NCI-H460 (cell line): ENCODE measurements around the gene MFSD9.

DNA sequence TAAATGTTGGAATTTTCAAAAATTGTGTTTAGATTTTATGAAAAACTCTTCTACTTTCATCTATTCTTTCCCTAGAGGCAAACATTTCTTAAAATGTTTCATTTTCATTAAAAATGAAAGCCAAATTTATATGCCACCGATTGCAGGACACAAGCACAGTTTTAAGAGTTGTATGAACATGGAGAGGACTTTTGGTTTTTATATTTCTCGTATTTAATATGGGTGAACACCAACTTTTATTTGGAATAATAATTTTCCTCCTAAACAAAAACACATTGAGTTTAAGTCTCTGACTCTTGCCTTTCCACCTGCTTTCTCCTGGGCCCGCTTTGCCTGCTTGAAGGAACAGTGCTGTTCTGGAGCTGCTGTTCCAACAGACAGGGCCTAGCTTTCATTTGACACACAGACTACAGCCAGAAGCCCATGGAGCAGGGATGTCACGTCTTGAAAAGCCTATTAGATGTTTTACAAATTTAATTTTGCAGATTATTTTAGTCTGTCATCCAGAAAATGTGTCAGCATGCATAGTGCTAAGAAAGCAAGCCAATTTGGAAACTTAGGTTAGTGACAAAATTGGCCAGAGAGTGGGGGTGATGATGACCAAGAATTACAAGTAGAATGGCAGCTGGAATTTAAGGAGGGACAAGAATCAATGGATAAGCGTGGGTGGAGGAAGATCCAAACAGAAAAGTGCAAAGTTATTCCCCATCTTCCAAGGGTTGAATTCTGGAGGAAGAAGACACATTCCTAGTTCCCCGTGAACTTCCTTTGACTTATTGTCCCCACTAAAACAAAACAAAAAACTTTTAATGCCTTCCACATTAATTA, 7.9 kb upstream of the IL1RL2 start:
RAMPAGE:
- cytosol, long total RNA = no peak
- long total RNA = no peak
- nucleus, long total RNA = no peak

DNA sequence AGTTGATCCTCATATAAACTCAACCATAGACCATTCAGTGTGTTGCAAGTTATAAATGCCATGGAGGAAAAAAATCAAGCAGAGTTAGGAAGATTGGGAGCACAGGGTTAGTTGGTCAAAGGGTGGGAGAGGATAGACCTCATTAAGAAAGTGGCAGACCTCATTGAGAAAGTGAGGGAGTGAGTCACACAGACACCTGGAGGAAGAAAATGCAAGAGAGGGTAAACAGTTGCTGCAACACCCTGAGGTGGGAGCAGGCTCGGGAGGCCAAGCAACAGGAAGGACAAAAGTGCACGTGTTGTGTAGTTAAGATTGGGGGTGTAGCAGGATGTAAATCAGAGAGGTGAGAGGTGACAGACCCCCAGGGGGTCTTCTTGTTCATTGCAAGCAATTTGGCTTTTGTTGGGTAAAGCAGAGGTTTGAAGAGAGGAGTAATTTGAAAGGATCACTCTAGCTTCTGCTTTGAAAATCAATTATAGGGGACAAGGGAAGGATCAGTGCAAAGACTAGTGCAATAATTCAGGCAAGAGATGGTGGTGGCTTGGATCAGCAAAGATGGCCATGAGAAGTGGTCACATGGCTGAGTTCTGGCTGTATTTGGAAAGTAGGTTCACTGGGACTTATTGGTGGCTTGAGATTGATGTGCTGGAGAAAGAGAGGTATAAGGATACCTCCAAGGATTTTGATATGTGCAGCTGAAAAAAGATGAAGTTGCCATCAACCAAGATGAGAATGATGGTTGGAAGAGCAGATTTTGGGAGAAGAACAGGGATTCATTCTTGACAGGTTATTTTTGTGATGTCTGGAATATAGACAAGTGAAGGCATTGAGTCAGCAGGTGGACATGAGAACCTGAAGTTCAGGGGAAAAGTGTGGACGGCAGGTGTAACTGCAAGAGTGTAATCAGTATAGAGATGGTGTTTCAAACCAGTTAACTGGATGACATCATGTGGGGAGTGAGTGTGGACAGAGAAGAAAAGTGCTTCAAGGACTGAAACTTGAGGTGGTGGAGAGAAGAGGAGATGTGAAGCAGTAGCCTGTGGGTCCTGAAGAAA, 6.7 kb downstream of the IL1RL1 start:
RAMPAGE:
- cytosol, long total RNA = no peak
- long total RNA = no peak
- nucleus, long total RNA = no peak

DNA sequence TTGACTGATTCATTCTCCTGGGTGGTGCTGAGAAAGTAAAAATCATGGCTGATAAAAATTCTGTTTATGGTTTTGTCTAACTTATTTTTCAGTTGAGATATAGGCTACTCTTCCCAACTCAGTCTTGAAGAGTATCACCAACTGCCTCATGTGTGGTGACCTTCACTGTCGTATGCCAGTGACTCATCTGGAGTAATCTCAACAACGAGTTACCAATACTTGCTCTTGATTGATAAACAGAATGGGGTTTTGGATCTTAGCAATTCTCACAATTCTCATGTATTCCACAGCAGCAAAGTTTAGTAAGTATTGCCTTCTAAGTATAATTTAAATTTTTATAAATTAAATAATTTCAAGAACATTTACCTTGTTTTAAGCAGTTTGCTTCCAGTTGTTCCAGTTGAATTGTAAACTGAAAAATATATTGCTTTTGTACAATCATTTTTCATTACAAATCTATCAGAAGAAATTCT, 17.5 kb upstream of the IL18R1 start:
RAMPAGE:
- cytosol, long total RNA = no peak
- long total RNA = no peak
- nucleus, long total RNA = no peak

DNA sequence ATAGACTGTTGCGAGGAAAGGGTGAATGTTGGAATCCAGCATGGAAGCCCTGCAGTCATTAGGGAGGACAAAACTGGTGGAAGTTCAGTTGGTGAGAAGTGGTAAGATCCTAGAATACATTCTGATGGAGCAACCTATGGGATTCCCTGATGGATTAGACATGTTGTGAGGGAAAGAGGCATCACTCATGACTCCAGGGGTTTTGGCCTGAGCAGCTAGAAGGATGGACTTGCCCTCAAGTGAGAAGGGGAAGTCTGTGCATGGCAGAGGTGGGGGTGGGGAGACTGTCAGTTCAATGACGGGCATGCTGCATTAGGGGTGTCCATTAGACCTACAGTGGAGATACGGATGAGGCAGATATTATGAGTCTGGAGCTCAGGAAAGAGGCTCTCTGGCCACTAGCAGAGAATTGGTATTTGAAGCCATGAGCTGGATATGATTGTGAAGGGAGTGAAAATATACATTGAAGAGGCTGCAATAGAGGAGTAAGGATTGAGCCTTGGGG, 51.2 kb downstream of the MFSD9 start:
RAMPAGE:
- cytosol, long total RNA = no peak
- long total RNA = no peak
- nucleus, long total RNA = no peak

DNA sequence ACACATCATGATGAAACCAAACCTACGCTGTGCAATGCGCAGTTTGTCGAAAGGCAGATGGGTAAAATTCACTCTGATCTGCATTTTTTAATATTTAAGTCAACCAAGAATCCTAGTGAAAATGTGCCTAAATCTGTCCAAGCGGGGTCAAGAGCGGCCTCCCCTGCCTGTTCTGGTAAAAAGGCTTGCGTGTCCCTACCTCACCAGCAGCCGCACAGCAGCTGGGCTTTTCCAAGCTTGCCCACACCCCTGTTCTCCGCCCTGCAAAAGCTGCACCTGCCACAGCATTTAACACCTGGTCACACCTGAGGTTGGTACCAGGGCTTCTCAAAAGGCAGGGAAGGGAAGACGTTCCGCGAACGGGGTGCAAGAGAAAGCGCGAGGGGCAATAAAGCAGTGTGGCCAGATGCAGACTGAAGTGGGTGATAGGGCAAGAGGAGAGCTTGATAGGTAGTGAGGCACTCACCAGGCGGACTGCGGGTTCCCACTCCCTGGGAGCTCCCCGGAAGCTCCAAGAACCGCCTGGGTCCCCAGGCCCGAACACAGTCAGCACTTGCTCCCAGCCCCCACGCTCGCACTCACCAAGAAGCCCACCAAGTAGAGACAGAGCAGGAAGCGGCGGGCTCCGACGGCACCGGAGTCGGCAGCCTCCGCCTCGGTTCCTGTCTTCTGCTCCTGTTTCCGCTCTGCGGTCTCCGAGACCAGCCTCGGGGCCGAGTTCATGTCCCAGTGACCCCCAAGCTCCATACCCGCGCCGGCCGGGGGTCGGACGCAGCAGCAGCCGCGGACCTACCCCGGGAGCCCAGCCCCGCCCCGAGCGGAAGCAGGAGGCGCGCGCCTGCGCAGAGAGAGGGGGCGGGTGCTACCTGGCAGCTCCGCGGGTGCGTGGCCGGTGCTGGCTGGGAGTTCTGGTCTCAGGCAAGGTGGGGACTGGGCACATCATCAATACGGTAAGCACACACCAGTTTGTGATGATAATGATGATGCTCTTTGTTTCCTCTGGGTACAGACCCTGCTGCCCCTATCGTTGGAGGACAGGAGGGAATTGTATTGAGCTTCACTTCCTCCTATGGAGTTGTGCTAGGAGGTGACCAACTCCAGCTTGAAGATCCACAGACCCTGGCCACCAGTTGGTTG, at the start of gene MFSD9:
TSS of gene MFSD9 (minus strand) at position 825 of the 1,137 bp plus-strand sequence.
RAMPAGE:
- cytosol, long total RNA = start-site peak on the minus strand centred at position 815 of the sequence, 23 bp wide, 34 and 53 reads in 2 replicates
- long total RNA = start-site peak on the minus strand centred at position 808 of the sequence, 26 bp wide, 34 and 79 reads in 2 replicates
- nucleus, long total RNA = start-site peak on the plus strand centred at position 856 of the sequence, 27 bp wide, 245 and 60 reads in 2 replicates

DNA sequence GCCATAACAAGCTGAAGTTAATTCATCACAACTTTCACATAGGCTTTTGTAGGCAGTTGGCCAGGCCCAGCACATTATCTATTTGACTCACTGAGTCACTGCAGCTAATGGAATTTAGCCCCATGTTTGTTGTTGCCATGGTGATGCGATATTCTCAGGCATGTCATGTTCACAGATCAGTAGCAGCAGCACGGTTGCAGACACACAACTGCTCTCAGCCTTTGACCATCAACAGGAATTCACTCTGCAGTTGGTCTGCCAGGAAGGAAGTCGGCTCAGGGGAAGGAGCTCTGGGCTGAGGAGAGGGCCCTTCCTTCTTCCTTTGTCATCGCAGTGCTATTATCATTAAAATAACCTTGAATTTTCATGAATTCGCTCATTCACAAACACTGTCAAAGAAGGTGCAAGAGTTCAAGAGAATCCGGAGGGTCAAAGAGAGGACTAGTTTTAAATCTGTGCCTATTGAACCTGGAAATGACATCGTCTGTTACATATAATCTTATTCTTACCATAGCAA, 639.9 kb downstream of the TMEM182 start:
RAMPAGE:
- cytosol, long total RNA = no peak
- long total RNA = no peak
- nucleus, long total RNA = no peak

DNA sequence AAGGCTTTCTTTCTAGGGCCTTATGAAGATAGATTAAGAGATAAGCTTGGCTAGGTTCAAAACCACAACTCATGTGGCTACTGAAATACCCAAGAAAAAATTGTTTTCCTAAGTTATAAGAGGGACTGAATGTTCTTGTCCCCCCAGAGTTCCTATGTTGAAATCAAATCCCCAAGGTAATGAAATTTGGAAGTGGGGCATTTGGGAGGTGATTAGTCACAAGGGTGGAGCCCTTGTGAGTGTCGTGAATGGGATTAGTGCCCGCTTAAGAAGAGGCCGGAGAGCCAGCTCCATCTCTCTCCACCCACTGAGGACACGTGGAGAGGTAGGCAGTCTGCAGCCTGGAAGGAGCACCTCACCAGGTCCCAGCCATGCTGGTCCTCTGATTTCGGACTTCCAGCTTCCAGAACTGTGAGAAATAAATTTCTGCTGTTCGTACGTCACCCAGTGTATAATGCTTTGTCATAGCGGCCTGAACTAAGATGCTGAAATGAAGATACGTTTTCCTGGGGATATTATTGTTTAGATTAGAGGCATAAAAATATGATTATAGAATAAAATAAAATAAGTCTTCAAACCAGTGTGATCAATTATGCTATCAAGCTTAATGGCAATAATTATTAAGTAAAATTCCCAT, 44.1 kb downstream of the POU3F3 start:
RAMPAGE:
- cytosol, long total RNA = no peak
- long total RNA = no peak
- nucleus, long total RNA = no peak

DNA sequence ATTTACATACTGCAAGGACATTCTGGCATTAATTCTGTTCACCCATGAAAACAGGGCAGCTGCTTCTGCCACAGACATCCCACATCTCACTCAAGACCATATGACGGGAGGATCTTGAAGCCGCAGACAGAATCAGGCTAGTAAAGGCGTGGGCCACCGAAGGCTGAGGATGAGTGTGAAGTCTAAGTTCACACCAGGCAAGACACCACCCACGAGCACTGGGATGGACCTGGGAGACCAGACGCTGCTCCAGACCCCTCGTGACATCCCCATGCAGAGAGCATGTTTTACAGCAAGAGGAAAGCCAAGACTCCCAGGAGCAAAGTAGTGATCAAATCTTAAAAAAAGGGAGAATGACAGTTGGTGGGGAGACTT, 3.1 kb downstream of the FHL2 start:
RAMPAGE:
- cytosol, long total RNA = no peak
- long total RNA = no peak
- nucleus, long total RNA = no peak

GRCh38 chr2:105426950-105427919, 28.4 kb upstream of the FHL2 start:
RAMPAGE:
- cytosol, long total RNA = no peak
- long total RNA = no peak
- nucleus, long total RNA = no peak

DNA sequence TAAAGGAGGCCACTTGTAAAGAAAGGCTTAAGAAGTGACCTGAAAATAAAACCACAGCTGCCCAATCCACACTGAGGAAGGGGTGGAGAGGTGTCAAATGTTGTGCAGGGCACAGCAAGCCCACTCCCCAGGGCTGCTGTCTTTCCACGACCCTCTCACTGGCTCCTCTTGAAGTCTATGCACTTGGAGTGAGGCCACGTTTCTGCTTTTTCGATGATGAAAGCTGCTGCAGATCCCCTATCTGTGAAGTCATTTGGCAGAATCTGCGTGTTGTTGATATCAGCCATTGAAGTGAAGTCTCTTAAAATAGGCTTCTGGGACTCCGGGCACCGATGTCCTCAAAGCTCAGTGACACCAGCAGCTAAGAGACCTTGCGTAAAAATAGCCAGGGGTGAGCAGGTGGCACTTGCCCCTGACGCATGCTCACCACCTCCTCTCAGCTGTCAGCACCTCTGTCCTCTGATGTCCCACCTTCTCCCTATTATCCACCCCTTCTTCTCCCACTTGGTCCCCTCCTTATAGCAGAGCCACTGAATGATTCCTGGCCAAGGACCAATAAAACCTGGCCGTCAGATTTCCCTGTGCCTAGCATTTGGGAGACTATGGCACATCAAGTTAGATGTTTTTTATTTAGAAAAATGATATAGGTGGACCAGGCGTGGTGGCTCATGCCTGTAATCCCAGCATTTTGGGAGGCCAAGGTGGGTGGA, 89.5 kb upstream of the FHL2 start:
RAMPAGE:
- cytosol, long total RNA = no peak
- long total RNA = no peak
- nucleus, long total RNA = no peak

GRCh38 chr2:105515320-105515720, 116.5 kb upstream of the FHL2 start:
RAMPAGE:
- cytosol, long total RNA = no peak
- long total RNA = no peak
- nucleus, long total RNA = no peak

DNA sequence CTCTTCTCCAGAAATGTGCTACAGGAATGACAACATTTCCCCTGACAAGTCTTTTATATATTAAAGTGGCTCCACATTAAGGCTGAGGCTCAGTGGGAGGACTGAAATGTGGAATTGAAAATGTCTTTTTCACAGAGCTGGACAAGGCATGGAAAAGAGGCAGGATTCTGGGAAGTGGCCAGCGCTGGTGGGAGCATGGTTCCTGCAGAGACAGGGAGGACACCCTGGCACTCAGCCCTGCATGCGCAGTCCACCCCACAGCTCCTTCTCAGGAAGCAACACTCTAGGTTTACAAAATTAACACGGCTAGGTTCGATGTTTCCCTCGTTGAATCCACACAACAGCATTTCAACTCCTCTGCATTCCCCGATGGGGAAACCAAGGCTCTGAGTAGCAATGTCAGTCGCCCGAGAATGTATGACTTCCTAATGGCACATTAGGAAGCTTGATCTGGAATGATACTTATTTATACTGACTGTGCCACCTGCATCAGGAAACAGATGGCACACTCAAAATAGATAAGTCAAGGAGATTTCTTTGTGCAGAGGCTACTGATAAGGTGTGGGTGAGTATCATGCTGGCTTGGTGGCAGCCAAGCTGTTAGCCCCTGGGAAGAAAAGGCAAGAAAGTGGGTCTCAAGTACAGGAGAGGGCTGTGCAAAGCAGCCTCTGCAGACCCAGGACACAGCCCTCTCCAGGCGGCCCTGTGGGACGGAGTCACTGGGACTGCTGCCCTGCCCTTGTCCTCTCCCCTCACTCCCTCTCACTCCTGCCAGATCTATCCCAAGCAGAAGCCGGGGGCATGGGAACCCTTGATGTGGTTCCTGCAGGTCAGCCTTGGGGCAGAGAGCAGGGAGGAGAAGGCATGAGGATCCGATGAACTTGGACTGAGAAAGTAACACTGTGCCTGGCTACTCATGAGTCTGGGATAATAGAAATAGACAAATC, 158.4 kb upstream of the FHL2 start:
RAMPAGE:
- cytosol, long total RNA = no peak
- long total RNA = no peak
- nucleus, long total RNA = no peak

RAMPAGE:
- cytosol, long total RNA = no peak
- long total RNA = no peak
- nucleus, long total RNA = no peak
Observed at GRCh38 chr2:105568190-105568762, 169.4 kb upstream of the FHL2 start.

RAMPAGE:
- cytosol, long total RNA = no peak
- long total RNA = no peak
- nucleus, long total RNA = no peak
Observed at GRCh38 chr2:105617515-105618319, 127.0 kb upstream of the NCK2 start.

DNA sequence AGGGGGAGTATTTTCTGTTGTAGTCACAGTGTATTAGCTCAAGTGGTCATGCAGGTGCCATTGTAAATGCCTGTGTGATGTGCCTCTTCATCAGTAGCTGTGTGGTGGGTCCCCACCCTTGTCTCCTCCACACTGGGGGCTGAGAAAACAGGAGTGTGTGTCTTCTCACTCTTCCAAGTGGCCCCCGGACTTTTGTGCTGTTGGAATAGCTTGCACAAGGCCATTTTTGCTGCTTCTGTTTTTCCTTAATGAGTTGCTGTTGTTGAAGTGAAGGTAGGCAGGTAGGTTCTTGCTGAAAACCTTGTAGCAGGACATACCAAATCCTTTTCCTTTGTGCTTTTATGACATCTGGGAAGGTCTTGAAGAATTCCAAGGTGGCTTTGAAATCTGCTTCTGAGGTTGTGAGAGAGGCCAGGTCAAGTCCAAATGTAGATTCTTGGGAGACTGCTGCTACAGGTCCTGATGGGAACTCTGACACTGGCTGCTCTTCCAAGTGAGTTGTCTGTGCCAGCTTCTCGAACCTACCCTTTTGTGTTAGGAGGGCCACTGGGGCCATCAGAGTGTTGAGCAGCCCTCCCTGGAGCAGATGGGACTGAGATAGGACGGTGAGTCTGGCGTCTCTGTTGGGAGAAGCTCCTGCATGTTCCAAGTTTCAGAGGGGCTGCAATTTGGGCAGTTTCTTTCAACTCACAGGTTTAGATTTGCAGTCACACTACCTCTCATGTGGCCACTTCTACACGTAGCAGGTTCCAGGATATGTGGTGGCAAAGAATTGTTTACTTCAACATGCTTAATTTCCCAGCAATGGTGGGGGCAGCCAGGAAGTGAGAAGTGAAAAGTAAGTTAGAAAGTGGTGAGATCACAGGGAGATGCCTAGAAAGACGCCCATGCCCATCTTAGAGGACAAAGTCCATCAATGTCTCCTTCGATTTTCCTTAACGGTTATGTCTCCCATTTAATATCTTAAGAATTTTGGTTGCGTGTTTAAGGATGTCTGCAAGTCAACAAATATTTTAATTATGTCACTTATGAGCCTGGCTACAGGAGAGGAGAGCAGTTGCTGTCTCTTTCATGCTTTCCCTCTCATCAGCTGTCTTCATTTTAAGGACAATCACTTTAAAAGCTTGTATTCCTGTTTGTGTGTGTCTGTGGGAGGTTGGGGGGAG, 9.1 kb downstream of the NCK2 start:
RAMPAGE:
- cytosol, long total RNA = no peak
- long total RNA = no peak
- nucleus, long total RNA = no peak

DNA sequence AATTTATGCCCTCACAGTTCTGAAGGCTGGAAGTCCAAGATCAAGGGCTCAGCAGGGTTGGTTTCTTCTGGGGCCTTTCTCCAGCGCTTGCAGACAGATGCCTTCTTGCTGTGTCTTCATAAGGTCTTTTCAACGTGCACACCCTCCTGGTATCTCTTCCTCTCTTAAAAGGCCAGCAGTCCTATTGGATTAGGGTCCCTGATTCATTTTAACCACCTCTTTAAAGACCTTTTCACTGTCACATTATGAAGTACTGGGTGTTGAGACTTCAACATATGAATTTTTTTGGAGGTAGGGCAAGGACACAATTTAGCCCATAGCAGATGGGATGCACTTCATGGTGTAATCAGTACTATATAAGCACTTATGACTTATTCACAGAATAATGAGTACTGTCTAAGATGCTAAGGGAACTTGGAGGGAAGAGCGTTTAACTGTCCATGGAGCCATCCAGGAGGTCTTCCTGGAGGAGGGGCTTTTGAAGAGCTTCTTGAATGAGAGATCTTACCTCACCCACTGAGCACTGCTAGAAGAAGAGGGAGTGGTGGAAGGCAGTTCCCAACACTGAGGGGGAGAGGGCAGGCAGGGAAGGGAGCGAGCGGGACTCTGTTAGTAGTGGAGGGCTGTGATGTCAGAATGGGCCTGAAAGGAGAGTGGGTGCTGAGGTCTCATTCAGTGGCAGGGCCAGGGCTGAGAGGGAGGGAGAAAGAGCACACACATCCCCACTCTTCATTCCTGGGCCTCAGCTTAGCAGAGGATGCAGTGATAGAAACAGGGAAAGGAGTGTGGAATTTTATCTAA, 64.8 kb downstream of the NCK2 start:
RAMPAGE:
- cytosol, long total RNA = no peak
- long total RNA = no peak
- nucleus, long total RNA = no peak

RAMPAGE:
- cytosol, long total RNA = no peak
- long total RNA = no peak
- nucleus, long total RNA = no peak
Observed at GRCh38 chr2:105816268-105816743, 71.6 kb downstream of the NCK2 start.

RAMPAGE:
- cytosol, long total RNA = no peak
- long total RNA = no peak
- nucleus, long total RNA = no peak
Observed at GRCh38 chr2:105839423-105839933, 94.8 kb downstream of the NCK2 start.

DNA sequence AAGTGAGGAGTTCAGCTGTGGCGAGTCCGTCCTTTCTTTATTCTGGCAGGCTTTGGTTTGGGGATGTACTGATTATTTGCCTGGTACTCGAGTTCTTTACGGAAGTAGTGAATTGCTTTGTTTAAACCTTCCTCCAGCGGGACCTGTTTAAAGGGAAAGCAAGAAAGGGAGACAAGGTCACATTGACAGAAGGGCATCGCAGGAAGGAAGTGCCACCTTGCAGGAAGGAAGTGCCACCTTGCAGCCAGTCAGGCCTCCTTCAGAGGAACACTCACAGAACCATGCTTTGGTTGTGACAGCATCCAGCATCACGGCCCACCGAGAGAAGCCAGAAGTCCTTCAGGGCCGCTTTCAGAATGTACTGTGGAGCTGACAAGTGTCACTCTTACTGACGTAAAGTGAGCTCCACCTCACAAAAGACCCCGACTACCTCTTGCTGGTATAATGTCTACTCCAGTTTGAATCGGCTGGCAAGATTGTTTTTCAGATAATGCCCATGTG, 28.6 kb downstream of the ECRG4 start:
RAMPAGE:
- cytosol, long total RNA = no peak
- long total RNA = no peak
- nucleus, long total RNA = no peak

DNA sequence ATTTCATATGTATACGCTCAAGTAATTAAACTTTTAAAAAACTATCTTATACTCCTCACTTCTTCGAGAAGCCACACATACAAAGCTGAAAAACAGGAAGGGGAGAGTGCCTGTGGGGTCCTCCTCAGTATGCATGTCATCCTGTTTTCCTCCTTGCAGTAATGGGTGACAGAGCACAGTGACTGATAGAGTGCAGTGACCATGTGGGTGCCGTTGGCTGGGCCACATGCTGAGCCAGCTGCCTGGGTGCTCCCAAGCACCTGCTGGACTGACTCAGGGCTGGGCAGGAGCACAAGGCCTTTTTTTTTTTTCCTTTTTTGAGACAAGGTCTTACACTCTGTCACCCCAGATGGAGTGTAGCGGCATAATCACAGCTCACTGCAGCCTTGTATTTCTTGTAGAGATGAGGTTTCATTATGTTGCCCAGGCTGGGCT, 33.2 kb downstream of the UXS1 start:
RAMPAGE:
- cytosol, long total RNA = no peak
- long total RNA = no peak
- nucleus, long total RNA = no peak